GM23338 (cell line): ENCODE data around the genes C1orf43 and CHRNB2.

GRCh38 chr1:154164853-154165752, 26.8 kb downstream of the TPM3 start:
- PRO-cap, result no peak
- RAMPAGE, long total RNA, result no peak

DNA sequence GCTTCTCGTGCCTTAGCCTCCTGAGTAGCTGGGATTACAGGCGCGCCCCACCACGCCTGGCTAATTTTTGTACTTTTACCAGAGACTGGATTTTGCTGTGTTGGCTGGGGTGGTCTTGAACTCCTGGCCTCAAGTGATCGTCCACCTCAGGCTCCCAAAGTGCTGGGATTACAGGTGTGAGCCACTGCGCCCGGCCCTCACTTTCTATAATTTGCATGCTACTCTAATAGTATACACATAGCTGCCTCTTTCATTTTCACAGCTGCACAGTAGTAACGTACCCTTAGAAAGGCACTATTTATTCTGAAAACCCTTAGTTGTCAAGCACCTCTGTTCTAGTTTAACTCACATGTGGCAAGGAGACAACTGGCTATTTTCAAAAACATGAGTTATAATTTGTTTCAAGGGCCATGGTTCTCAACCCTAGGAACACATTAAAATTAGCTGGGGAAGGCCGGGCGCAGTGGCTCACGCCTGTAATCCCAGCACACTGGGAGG, 17.3 kb downstream of the TPM3 start:
- PRO-cap, result no peak
- RAMPAGE, long total RNA, result no peak

DNA sequence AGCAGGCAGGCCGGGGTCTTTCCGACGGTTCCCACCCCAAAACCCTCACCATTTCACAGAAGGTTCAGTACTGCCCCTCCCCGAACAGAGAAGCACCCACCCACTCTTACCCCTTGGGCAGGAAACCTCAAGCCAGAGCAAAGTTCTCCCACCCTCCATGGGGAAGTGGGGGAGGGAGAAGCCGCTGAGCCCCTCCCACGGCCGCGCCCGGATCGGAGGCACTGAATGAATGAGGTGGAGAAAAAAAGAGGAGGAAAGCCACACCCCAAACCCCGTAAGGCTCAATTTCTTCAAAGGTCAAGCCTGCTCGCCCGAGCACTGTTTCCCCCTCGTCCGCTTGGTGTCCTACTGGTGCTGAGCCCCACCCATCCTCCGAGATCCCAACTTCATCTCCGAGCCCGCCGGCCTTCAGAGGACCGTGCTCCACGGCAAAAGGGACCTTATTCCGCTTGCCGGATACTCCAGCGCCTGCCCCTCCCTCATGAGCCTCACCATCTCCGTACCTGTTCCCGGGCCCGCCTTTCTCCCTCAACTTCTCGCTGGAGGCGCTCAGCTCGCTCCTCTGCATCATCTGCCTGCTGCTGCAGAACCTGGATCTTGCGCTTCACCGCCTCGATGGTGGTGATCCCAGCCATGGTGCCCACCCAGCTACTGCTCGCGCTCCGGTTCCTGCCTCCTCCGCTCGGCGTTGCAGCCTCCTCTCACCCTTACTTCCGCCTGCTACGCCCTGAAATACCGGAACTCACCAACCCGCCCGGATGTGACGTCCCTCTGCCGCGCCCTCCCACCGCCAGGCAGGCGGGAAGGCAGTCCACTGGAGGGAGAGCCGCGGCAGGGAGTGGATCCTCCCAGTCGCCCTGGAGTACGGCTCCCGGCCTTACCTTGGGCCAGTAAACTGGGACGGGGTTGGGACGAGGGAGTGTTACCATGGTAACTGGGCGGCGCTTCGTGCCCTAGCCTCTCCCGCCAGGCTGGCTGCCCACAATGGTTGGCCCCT, 9.1 kb downstream of the TPM3 start:
- PRO-cap, result bidirectional peak, plus-strand start at position 321 of the sequence, minus-strand start at position 231 of the sequence; unidirectional peak, minus-strand start at position 353 of the sequence; bidirectional peak, plus-strand start at position 809 of the sequence, minus-strand start at position 703 of the sequence
- RAMPAGE, long total RNA, result start-site peak on the minus strand centred at position 646 of the sequence, 154 bp wide, 12,349 and 1,885 reads in 2 replicates

- PRO-cap, result no peak
- RAMPAGE, long total RNA, result no peak
Observed at GRCh38 chr1:154190404-154191112, 1.3 kb downstream of the TPM3 start.

GRCh38 chr1:154219990-154220849, at the start of gene C1orf43:
TSS of gene C1orf43 (minus strand) at chr1:154220590.
- PRO-cap, result bidirectional peak, plus-strand start at chr1:154220307, minus-strand start at chr1:154220157; bidirectional peak, plus-strand start at chr1:154220372, minus-strand start at chr1:154220431; bidirectional peak, plus-strand start at chr1:154220958, minus-strand start at chr1:154220569
- RAMPAGE, long total RNA, result no peak

DNA sequence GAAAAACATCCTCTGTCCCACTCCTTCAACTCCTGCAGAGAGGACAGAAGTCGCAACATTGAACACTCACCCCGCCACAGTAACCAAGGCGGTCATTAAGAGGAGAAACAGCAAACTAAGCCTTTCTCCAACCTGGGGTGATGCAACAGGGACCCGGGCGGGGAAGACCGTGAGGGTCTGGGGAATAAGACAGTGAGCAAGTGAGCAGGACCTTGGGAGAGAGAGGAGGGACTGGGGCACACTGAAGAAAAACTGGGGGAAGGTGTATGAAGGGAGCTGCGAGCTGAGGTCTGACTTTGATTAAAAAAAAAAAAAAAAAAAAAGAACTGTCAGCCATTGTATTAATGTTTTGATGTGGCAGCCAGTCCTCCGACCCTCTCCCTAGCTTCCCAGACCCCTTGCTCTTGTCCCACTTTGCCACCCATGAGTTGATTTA, 438 bp downstream of the HAX1 start:
- PRO-cap, result bidirectional peak, plus-strand start at position 164 of the sequence, minus-strand start at position 187 of the sequence
- RAMPAGE, long total RNA, result no peak

GRCh38 chr1:154327498-154327928, 2.2 kb downstream of the ATP8B2 start:
- PRO-cap, result unidirectional peak, minus-strand start at chr1:154327605
- RAMPAGE, long total RNA, result no peak

GRCh38 chr1:154340580-154341101, 15.3 kb downstream of the ATP8B2 start:
- PRO-cap, result no peak
- RAMPAGE, long total RNA, result no peak

DNA sequence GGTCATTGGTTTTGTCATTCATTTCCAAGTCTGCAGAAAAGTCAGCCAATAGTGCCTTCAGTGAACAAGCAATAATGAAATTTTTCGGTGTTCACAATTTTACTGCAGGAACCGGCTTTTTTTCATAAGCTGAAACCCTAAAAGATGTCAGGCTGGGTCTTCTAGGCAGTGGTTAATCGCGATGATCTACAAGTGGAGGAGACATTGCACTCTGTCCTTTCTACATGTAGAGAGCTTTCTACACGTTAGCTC, 44.5 kb upstream of the TDRD10 start:
- PRO-cap, result no peak
- RAMPAGE, long total RNA, result no peak

GRCh38 chr1:154555795-154556207, 2.7 kb downstream of the UBE2Q1 start:
- PRO-cap, result no peak
- RAMPAGE, long total RNA, result no peak

DNA sequence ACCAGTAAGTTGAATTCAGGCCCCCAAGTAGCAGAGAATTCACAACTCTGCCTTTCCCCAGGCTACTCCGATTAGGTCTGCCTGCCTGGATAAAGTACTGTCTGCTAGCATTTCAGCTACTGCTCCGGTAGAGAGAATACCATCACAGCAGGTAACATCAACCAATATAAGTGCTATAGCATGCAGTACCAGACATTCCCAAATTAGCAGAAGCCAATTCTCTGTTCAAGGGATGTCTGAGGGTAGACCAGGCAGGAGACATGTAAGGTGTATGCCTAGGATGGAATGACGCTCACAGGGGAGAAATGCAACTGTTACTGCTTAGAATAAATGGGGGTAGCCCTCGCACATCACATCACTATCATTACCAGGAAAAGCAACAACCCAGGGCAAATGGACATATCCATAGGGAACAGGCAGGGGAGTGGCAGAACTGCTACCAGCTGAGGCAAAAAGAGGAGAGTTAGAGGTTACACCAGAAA, 1.2 kb downstream of the UBE2Q1 start:
- PRO-cap, result bidirectional peak, plus-strand start at position 195 of the sequence, minus-strand start at position 79 of the sequence
- RAMPAGE, long total RNA, result no peak

- PRO-cap, result bidirectional peak, plus-strand start at chr1:154559395, minus-strand start at chr1:154559112; bidirectional peak, plus-strand start at chr1:154559720, minus-strand start at chr1:154559614
- RAMPAGE, long total RNA, result no peak
Observed at GRCh38 chr1:154559168-154560032, 938 bp upstream of the UBE2Q1 start.

DNA sequence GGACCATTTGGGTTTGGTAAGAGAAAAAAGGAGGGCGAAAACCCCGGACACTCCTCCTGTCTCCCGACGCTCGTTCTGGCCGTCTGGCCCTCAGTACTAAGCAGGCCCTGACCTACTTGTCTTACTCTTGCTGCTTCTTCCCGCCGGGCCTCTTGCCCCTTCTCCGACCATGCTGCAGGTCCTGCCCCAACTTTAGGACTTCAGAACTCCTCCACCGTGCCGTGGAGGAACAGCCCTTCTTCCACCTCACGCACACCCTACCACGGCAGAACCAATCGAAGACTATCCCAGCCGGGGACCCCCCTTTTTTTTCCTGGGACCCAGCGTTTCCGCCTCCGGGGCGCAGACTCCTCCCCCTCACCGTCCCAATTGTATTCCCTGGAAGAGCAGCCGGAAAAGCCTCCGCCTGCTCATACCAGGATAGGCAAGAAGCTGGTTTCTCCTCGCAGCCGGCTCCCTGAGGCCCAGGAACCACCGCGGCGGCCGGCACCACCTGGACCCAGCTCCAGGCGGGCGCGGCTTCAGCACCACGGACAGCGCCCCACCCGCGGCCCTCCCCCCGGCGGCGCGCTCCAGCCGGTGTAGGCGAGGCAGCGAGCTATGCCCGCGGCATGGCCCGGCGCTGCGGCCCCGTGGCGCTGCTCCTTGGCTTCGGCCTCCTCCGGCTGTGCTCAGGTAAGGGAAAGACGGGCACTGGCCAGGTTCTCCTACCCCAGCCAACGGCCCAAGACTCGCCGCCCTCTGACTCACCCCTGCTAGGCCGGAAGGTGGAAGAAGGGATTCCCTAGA, at the start of gene CHRNB2:
CHRNB2 (plus strand) TSS at position 345 of the 789 bp plus-strand sequence.
- PRO-cap, result bidirectional peak, plus-strand start at position 413 of the sequence, minus-strand start at position 284 of the sequence; bidirectional peak, plus-strand start at position 660 of the sequence, minus-strand start at position 669 of the sequence
- RAMPAGE, long total RNA, result no peak

DNA sequence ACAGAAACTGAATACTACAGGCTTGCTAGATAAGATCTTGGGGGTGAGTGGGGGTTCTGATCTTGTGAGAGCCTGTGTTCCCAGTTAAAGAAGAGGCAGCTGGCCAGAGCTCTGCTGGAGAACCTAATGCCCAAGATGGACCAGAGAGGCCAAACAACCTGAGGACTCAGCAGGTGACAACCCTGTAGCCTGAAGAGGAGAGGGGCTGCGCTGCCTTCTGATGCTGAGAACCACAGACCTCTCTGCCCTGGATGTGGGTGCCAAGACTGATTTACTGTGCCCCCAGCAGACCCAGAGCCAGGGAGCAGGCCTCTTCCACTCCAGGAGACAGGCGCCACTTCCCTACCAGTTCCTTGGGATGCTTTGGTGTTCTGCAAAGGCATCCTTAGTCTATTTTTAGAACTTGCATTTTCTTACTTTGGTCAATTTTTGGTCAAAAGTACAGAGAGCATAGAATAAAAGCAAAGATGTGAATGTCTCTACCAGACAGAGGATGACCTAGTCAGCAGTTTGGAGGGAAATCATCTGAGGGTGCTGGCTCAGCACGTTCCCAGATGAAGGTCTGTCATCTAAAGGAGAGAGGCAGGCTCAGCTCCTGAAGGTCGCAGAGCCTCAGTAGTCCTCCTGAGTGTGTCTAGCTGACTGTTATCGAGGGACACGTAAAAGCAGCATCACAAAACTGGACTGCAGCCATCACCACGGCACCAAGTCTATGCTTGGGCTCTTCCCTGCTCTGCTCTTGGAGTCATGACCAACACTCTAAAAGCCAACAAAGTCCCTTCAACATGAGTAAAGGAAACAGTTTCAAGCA, 15.2 kb downstream of the CHRNB2 start:
- PRO-cap, result no peak
- RAMPAGE, long total RNA, result no peak

DNA sequence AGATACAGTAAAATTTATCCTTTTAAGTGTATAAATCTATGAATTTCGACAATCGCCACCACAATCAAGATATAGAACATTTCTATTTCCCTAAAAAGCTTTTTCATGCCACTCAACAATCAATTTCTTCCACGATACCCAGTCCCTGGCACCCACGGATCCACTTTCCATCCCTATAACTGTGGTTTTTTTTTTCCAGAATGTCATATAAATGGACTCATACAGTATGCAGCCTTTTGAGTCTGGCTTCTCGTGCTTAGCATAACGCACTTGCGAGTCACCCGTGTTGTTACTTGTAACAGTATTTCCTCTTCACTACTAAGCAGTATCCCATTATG, 1.0 kb downstream of the ADAR start:
- PRO-cap, result bidirectional peak, plus-strand start outside the sequence, minus-strand start at position 150 of the sequence
- RAMPAGE, long total RNA, result no peak

DNA sequence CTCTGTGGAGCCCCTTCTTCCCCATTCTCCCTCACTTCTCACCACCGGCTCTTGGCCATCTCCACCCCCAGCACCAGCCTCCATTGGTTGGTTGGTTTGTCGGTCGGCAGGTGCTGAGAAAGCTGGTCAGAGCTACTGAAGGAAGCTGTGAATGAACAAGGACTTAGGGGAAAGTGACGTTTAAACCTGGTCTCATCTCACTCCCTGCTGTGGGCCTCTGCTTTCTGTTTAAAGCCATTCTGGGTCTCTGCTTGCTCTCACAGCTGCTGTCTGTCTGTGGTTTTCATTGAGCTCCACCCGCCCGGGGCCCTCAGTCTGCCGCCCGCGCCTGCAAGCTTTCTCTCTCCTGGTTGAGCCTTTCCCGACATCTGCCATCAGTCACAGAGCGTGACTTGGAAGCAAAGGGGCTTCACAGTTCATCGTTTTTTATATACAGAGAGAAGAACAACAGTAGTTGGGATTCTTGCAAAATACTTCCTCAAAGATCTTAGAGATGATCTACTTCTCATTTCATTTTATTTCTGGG, 122.1 kb downstream of the KCNN3 start:
- PRO-cap, result no peak
- RAMPAGE, long total RNA, result no peak

DNA sequence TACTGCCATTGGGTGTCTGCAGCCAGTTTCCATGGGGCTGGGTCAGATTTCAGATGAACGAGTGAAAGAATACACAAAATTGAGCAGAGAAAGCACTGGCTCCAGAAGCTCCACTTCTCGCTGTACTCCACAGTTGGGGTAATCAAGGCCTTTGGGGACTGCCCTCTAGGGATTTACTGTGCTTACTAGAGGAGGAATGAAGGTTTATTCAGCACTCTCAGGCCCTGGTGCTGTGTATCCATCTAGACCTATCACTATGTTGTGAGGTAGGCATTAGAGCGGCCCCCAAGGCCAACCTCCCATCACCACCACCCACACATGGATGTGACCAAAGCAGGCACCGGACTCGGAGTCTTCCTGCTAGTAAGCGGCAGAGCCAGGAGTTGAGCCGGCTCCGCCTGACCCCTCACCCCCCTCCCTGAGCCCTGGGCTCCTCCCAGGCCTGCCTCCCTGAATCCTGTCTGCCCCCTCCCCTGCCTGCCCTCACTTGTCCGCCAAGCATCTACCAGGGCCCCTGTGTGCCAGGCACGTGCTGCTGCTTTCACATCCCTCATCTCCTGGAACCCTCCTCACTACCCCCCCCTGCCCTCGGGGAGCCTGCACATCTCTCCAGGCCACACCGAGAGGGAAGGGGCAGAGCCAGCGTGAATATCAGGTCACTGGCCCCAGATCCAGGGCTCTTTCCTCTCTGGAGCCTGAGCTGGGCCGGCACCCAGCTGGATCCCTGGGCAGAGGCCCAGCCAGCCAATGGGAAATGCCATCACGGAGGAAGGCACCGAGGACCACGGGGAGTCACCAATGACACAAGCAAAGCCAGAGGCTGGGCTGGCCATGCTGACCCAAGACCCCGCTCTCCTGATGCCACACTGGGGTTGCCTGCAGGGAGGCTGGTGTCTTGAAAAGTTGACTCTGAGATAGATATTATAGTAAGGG, 23.2 kb downstream of the KCNN3 start:
- PRO-cap, result no peak
- RAMPAGE, long total RNA, result no peak

DNA sequence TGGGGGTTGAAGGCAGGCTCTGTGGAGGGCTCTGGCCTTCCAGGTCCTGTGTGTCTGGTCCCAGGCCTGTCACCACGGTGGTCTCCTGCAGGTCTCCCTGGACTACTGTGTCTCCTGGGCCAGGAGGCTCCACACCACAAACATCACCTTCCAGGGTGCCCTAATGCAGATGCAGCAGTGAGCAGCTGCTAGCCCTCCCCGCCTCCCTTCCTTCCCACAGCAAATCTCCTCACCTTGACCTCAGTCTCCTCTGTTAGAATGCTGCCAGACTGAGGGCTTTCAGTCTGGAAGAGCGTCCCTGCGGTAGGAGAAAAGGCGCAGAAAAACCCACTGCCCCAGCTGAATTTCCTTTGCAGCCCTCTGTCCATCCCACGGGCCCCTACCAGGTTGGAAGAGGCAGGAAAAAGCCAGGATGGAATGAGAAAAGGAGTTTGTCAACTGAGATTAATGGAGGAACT, 4.6 kb downstream of the PBXIP1 start:
- PRO-cap, result no peak
- RAMPAGE, long total RNA, result no peak

GRCh38 chr1:154953566-154954173, 2.2 kb downstream of the PBXIP1 start:
- PRO-cap, result no peak
- RAMPAGE, long total RNA, result no peak

GRCh38 chr1:154968385-154969178, 2.0 kb downstream of the SHC1 start:
- PRO-cap, result no peak
- RAMPAGE, long total RNA, result start-site peak on the minus strand at chr1:154968801-154968834, 46 and 19 reads in 2 replicates